Jejunum (tissue), 1 donor: ENCODE data around the genes SHKBP1 and AXL.

GRCh38 chr19:39951631-39951961 is 19.4 kb upstream of the PSMC4 start:
- PRO-cap: no peak

DNA sequence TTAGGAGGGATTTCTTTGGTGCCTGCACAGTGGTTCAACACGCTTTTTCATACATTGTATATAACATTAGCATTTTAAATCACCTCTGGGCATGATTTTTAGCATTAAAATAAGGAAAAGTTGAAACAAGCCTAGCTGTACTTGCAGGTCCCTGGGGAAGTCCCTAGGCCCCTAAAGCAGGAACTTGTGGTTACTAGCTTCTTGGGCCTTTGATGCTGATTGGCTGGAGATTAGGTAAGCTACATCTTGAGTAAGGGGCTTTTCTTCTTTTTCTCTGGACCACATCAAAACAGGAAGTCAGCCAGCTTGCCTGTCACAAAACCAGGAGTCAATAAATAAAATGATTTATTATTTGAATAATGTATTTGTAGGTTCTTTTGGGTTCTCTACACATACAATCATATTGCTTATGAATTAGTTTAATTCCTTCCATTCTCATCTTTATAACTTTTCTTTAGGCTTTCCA is 17.5 kb upstream of the PSMC4 start:
- PRO-cap: no peak

- PRO-cap: no peak
Observed at GRCh38 chr19:40212693-40213067, 5.5 kb downstream of the TTC9B start.

- PRO-cap: no peak
Observed at GRCh38 chr19:40355448-40355872, 7.0 kb downstream of the PLD3 start.

- PRO-cap: no peak
Observed at GRCh38 chr19:40528909-40529806, 47.5 kb upstream of the SHKBP1 start.

DNA sequence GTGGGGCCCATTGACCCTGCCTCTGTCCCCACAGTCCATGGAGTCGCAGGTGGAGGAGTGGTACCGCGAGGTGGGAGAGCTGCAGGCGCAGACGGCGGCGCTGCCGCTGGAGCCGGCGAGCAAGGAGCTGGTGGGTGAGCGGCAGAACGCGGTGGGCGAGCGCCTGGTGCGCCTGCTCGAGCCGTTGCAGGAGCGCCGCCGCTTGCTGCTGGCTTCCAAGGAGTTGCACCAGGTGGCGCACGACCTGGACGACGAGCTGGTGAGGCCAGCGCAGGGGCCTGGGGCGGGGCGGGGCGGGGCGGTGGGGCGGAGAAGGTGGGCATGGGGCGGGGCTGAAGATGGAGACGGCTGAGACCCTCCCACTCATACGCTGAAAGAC is 27.5 kb upstream of the SHKBP1 start:
- PRO-cap: no peak

DNA sequence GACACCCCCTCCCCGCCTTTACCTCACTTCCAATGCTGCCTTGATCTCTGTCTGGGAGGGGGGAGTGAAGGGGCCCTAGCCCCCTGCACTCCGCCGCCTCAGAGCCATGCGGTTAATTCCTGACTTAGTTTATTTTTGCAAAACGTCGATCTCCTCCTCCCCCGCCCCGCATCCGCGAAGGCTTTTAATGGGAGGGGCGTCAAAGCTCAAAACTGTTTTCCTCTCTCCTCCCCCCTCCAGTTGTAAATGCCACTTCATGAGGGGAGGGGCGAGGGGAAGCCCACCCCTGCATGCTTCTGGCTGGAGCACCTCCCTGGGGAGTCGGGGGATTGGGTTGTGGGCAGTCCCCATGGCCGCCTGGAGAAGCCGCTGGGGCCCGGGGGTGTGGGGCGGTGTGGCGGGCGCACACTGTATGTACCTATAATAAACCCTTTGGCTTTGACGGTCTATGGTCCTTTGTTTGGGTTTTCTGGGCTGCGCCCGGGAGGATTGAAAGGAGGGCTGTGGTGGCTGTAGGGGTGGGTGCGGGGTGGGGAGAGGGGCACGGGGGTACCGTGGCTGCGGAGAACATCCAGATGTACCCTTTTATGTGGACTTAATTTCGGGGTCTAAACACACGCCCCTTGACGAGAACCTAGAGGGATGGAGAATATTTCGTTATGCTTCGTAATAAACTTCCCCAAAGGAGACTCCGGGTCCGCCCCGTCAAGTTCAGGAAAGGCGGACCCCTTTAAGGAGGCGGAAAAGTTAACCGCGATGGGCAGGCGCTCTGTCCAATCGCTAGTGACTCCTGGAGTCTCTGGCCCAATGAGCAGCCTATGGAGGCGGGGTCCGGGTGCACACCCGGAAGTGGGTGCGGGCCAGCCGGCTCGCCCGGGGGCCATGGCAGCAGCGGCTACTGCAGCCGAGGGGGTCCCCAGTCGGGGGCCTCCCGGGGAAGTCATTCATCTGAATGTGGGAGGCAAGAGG is at the start of gene SHKBP1:
Gene SHKBP1 (plus strand): TSS at position 856 of the 969 bp plus-strand sequence.
- PRO-cap: bidirectional peak, plus-strand start at position 848 of the sequence, minus-strand start at position 732 of the sequence

GRCh38 chr19:40576987-40577769 is 505 bp downstream of the SHKBP1 start:
- PRO-cap: unidirectional peak, minus-strand start at chr19:40577401

DNA sequence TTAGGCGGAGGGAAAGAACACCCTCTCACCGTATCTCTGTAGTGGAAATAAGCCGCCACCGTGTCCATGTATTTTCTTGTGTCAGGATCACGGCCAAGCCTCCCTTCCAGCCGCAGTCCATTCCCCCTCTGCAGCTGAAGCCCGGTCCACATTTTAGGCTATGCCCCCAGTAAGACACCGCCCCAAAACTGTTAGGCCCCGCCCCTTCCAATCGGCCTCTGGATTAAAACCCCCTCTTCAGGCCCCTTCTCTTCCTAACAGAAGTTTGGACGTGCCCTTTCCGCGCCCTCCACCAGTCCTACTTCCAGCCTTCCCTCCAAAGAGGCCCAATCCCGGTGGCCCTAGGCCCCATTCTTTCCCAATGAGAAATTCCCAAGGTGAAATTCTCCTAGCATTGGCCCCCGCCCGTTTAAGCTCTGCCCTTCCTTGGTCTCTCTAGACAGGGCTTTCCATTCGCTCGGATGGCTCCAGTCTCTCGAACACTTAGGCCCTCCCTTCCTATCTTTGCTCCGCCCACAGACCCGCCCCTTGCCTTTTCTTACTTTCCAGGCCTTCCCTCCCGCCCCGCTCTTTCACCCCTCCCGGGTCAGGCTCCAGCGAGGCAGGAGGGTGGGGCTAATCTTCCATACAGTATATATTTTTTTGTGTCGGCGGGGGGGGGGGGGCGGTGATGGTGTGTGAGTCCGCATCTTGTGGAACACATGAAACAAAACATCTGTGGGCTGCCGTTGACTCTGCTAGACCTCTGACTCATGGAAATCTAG is 13.6 kb downstream of the LTBP4 start:
- PRO-cap: bidirectional peak, plus-strand start at position 255 of the sequence, minus-strand start at position 132 of the sequence; bidirectional peak, plus-strand start at position 661 of the sequence, minus-strand start at position 437 of the sequence

GRCh38 chr19:40634436-40634908 is 33.3 kb downstream of the LTBP4 start:
- PRO-cap: no peak

GRCh38 chr19:40702358-40703019 is 12.0 kb upstream of the NUMBL start:
- PRO-cap: no peak

DNA sequence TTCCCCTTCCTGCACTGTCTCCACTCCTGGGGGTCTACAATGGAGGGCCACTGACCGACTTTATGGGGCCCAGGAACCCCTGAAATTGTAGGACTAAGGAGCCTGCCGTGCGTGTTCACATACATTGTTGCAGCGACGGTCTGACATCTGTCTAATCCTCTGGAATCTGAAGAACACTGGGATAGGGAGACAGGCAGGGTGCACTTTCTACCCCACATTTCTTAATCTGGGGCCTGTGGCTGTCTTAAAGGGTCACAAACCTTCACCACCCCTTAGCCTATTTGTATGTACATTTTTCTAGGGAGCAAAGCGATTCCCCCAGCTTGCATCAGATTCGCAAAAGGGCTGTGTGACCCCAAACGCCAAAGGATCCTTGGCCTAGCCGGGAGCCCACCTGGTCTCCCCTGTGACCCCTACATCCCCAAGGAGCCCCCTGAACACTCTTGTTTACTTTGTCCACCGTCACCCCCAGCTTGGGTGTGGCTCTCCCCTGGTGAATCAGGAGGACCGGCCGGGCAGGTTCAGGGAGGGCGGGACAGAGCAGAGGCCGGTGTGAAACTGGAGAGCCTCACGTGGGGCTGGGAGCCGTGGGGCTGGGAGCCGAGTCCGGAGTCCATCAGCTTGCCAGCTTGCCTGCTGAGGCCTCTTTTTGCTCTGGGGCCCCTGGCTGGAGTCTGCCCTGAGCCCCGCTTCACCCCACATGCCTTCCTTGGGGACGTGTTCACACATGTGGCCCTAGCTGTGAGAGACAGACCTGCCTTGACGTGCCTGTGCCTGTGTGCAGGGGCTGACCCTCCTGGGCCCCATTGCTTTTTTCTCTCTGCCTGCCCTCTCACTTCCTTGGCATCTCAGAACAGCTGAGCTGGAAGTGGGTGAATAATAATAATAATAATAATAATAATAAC is 1.8 kb downstream of the ITPKC start:
- PRO-cap: bidirectional peak, plus-strand start at position 583 of the sequence, minus-strand start at position 560 of the sequence

DNA sequence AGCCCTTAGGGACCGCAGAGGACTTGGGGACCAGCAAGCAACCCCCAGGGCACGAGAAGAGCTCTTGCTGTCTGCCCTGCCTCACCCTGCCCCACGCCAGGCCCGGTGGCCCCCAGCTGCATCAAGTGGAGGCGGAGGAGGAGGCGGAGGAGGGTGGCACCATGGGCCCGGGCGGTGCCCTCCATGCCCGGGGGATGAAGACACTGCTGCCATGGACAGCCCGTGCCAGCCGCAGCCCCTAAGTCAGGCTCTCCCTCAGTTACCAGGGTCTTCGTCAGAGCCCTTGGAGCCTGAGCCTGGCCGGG is 1.3 kb downstream of the EGLN2 start:
- PRO-cap: no peak

DNA sequence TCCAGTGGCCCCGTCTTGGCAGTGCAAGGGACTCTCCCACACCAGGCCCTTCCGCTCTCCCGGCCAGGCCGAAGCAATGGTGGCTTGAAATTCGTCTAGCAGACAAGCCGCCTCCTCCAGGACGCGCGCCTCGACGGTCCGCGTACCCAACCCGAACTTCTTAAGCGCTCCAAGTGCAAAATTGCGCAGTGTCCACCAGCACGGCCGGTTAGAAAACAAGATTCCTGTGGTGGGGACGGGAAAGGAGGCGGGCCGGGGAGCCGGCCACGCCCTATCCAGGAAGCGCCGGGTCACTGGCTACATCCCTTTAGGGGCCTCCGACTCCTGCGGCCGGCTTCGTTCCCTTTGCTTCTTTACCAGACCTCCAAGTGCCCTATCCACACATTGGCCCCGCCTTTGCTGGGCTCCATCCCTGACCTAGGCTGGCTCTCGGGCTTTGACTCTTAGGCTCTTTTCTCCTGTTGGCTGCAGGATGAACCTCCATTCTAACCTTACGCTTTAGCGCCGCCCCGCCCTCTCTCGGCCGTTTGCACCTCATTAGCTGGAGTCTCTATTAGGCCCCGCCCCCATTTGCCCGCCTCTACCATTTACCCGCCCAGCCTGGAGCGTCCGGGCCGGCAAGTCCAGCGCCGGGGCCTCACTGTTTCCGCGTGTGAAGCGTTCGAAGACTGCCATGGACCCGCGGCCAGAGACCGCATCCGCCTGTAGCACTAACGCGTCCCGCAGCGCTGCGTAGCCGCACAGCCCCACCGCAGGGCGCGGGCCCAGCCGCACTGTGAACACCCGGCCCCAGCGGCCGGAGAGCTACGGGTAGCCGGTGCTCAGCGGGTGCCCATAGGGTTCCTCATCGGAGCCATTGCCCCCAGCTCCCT is 11.8 kb downstream of the EGLN2 start:
- PRO-cap: bidirectional peak, plus-strand start at position 306 of the sequence, minus-strand start at position 162 of the sequence; bidirectional peak, plus-strand start at position 608 of the sequence, minus-strand start at position 347 of the sequence

GRCh38 chr19:40923680-40924577 is 41.9 kb upstream of the CYP2A7 start:
- PRO-cap: unidirectional peak, plus-strand start at chr19:40924234

DNA sequence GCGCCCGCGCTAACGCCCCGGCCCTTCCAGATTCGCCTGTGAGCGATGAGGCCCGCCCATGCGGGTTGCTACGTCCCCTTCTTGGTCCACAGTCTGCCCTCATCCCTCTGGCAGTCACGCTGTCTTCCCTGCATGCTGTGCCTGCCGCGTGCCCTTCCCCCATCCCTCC is 13.7 kb downstream of the CYP2F1 start:
- PRO-cap: no peak

GRCh38 chr19:41218482-41219566 is at the start of gene AXL:
AXL (plus strand) TSS chr19:41219223.
- PRO-cap: bidirectional peak, plus-strand start at chr19:41218945, minus-strand start at chr19:41218699; unidirectional peak, plus-strand start at chr19:41219189

- PRO-cap: no peak
Observed at GRCh38 chr19:41267796-41268395, 3.7 kb downstream of the HNRNPUL1 start.

GRCh38 chr19:41278649-41279348 is 14.6 kb downstream of the HNRNPUL1 start:
- PRO-cap: no peak

DNA sequence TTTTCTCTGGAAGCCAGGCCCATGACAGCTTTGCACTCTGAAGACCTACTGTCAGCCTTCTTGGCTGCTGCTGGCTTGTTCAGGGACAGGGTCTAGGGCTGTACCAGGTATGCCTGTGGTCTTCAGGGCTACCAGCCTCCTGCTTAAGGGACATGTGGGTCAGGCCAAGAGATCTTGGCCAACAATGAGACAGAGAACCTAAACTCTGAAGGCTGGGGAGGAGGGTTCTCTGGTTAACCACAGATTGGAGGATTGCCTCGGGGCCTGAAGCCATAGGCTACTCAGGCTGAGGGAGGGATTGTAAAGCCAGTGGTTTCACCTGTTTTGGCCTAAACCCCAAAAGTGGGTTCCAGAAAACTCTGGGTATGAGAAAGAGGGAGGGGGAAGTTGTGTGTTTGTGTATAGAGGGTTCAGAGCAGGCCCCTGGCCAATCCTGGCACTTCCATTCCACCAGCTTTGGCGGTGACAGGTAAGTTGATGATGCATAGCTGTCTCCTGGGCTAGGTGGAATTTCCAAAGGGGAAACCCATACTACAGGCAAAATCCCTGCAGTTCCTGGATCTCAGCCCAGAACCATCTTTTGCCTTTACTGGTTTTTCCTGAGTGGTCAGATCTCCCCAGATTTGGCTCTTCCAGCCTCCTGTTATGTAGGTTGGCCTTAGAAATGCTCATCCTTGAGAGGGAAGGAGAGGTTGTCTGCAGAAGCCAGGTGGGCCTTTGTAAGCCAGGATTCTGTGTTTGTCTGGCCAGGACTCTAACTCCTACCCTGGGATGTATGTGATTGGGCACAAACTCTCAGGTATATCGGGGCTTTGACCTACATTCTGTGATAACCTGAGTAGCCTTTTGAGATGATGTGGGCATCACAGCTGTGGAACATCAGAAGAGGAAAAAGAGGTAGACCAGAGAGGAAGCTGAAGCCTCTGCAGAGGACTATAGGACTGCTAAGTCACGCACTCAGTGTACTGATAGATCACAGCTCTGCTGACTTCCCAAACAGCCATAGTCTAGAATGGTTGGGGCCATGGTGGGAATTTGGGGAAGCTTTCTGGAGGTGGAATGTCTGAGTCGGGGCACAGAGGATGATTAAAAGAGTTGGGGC is 13.4 kb upstream of the CCDC97 start:
- PRO-cap: no peak